Testis (tissue), 5 donors: ENCODE measurements around a stretch of chr18.

- PRO-cap, 3 experiments = no peak in any of the 3 experiments
- RAMPAGE, long total RNA, 2 experiments = no peak in any of the 2 experiments
- RRBS = no CpG with 5 or more reads among the region's 6 CpGs
Observed at GRCh38 chr18:8974254-8974836, 128.2 kb upstream of the NDUFV2 start.

DNA sequence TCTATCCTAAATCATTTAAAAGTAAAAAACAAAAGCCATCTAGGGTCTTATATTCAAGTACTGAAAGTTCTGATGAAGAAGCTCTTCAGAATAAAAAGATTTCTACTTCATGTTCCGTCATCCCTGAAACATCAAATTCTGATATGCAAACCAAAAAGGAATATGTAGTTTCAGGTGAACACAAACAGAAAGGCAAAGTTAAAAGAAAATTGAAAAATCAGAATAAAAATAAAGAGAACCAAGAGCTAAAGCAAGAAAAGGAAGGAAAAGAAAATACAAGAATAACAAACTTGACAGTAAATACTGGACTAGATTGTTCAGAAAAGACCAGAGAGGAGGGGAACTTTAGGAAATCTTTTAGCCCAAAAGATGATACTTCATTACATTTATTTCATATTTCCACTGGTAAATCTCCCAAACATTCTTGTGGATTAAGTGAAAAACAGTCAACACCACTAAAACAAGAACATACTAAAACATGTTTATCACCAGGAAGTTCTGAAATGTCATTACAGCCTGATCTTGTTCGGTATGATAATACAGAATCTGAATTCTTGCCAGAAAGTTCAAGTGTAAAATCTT lies 80.0 kb upstream of the TWSG1 start:
- PRO-cap, 3 experiments = no peak in any of the 3 experiments
- RAMPAGE, long total RNA, 2 experiments = no peak in any of the 2 experiments
- RRBS = no CpG with 5 or more reads among the region's 2 CpGs

- PRO-cap, 3 experiments = no peak in any of the 3 experiments
- RAMPAGE, long total RNA, 2 experiments = no peak in any of the 2 experiments
- RRBS = 20% methylated on average over 5 of the region's 37 CpGs
Observed at GRCh38 chr18:9404374-9405689, 70.3 kb downstream of the TWSG1 start.

GRCh38 chr18:9433894-9434218 lies 41.5 kb upstream of the RALBP1 start:
- PRO-cap, 3 experiments = no peak in any of the 3 experiments
- RAMPAGE, long total RNA, 2 experiments = no peak in any of the 2 experiments
- RRBS = no CpG with 5 or more reads among the region's 4 CpGs

- PRO-cap, 3 experiments = no peak in any of the 3 experiments
- RAMPAGE, long total RNA, 2 experiments = no peak in any of the 2 experiments
- RRBS = no CpG with 5 or more reads among the region's 11 CpGs
Observed at GRCh38 chr18:9712060-9713125, 4.3 kb downstream of the RAB31 start.

- PRO-cap, 3 experiments = no peak in any of the 3 experiments
- RAMPAGE, long total RNA, 2 experiments = no peak in any of the 2 experiments
- RRBS = no CpG with 5 or more reads among the region's 8 CpGs
Observed at GRCh38 chr18:9716887-9717683, 9.0 kb downstream of the RAB31 start.

GRCh38 chr18:9785735-9786194 lies 77.7 kb downstream of the RAB31 start:
- PRO-cap, 3 experiments = no peak in any of the 3 experiments
- RAMPAGE, long total RNA, 2 experiments = no peak in any of the 2 experiments
- RRBS = no CpG with 5 or more reads among the region's 8 CpGs

- PRO-cap, 3 experiments = peak in 1 of 3 experiments; most common minus-strand start chr18:9803202 (in 1)
- RAMPAGE, long total RNA, 2 experiments = no peak in any of the 2 experiments
- RRBS = no CpG with 5 or more reads among the region's 18 CpGs
Observed at GRCh38 chr18:9802835-9804138, 82.5 kb upstream of the TXNDC2 start.

DNA sequence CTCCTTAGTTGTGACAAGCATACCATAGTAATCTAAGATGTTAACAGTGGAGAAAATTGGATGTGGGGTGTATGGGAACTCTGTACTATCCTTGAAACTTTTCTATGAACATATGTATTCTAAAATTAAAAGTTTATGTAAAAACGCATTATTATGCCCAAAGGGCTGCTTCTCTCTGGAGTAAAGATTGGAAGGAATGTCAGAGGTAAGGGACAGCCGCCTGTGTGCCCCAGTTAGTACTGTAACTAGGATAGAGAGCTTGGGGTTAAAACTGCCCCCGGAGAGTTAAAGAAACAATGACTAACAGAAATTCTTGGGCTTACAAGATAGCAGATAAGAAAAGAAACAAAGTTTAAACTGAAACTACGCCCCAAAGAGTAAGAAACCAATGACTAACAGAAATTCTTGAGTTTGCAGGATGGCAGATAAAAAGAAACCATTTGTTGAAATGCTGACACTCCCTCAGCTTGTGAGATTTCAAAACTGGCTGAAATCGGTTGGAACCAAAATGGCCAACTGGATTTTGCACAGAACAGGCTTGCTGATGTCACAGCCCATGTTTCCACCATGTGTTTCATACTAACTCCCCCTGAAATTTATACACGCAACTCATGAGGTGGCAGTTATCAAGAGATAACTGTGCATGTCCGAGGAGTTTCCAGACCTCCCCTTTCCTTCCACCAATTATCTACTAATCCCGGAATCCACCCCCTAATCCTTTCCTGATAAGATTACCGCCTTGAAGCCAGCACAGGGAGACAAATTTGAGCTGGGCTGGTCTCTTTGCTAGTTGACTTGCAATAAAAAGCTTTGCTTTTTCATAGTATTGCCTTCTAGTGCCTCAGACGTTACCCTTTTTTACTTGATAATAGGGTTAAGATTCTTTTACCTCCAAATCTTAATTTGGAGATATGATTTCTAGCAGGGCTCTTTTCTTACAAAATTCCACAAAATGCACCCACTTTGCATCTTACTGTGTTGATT lies 8.7 kb upstream of the TXNDC2 start:
- PRO-cap, 3 experiments = peak in 3 of 3 experiments; most common plus-strand start position 756 of the sequence (in 3); most common minus-strand start position 295 of the sequence (in 1)
- RAMPAGE, long total RNA, 2 experiments = no peak in any of the 2 experiments
- RRBS = no CpG with 5 or more reads among the region's 10 CpGs

DNA sequence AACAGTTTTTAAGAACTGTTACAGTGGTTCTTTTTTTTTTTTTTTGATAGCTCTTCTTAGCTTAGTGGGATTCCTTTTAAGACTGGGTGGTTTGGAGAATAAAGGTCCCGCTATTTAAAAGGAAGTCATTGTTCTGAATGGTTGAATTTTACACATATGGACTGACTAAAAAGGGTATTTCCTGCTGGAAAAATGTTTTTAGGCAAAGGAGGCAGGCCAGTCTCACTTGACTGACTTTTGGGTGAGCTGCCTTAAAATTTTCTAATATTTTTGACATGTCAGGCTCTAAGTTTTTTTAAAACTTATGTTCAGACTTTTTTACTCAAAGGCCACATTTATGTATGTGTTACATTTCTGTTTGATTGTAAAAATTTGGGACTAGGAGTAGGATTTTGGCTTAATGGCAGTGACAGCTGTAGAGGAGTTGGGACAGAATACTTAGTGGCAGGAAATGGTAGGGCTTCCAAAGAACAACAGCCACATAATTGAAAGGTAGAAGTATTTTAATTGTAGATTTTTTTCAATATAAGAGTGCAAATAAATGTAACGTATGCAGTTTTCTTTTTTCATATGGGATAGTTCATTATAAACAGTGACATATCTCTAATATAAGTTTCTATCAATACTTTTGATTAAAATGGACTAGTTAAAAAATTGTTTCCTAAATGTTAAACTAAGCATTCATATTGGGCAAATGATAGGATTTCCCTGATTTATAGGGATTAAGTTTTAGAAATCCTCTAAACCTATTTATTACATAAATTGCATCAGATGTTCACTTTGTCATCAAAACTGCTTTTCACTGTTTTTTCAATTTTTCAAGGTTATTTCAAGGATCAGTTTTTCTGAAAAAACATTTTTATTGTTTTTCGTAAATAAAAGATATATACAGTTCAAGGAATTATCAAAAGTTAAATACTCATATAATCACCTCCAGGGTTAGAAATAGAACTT lies 13.9 kb downstream of the VAPA start:
- PRO-cap, 3 experiments = no peak in any of the 3 experiments
- RAMPAGE, long total RNA, 2 experiments = no peak in any of the 2 experiments
- RRBS = no CpG with 5 or more reads among the region's 3 CpGs

DNA sequence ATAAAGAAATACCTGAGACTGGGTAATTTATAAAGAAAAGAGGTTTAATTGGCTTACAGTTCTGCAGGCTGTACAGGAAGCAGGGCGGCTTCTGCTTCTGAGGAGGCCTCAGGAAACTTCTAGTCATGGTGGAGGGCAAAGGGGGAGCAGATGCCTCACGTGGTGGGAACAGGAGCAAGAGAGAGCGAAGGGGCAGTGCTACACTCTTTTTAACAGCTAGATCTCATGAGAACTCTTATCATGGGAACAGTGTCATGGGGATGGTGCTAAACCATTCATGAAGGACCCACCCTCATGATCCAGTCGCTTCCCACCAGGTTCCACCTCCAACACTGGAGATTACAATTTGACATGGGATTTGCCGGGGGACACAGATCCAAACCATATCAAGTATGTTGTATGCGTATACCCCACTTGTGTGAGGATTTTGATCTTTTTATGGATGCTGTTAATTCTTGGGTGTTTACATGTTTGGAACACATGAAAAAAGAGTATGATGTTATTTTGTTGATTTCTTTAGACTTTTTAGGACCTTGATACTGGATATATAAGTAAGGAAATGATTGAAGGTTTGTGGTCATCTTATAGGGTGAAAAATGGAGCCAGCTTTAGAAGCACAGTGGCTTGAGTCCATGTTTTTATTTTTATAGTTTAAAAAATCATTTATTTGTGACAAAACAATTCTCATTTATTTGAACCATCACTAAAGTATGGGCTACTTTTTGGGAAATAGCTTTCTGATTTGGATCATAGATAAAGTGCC lies 28.9 kb downstream of the VAPA start:
- PRO-cap, 3 experiments = no peak in any of the 3 experiments
- RAMPAGE, long total RNA, 2 experiments = no peak in any of the 2 experiments
- RRBS = no CpG with 5 or more reads among the region's 6 CpGs

DNA sequence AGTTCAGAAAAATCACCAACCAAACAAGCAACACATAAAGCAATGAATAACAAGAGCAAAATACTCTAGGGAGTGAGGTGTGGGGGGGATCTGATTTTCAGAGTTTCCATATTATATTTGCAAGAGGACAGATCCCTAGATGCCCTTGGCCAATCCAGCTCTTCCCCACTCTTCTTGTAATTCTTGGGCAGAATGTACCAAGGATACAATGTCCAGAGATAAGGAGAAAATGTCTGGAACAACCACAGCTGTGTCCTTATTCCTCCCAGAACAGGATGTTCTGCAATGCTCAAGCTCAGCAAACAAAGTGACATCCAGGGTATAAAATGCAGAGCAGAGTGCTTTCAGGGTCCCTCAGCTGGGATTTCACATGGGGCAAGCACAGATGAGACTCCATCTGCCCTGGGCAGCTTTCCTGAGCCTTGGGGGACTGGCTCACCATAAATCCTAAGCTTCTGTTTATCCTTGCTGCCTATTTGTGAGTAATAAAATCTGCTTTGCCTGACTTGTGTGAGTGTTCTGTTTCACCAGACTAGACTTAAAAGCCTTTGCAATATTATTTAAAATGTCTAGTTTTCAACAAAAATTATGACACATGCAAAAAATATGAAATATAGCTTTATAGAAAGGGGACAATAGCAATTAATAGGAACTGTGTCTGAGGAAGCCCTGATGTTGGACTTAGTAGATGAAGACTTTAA lies 127.4 kb downstream of the VAPA start:
- PRO-cap, 3 experiments = peak in 1 of 3 experiments; most common plus-strand start position 322 of the sequence (in 1); most common minus-strand start position 176 of the sequence (in 1)
- RAMPAGE, long total RNA, 2 experiments = no peak in any of the 2 experiments

DNA sequence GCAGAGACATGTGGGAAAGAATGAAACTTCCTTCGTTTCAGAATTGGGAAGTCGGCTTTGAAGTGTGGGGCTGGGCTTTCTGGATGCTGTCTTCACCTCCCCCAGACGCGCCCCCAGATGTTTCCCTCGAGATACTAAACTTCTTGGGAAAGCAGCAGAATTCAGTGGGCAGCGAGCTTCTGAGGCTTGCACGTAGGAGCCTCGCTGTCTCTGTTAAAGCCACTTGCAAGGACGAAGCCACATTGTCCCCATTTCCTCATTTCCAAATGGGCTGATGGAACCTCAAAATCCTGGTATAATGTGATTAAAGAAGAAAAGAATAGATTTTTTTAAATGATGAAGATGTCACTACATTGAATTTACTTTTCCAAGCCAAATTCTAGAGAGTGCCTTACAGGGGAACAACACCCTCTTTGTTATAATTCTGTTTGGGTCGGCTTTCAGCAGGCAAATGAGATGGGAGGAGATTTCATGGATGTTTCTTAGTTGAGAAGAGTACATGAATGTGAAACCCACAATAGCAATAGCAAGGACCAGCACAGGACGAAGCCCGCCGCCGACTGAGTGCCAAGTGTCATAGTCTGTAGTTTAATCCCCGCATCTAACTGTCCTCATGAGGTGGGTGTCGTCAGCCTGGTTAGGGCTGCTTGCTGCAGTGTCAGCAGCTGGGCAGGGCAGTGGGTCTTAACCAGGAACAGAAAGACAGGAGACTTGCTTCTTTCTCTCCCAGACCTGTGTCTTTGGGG lies 146.4 kb downstream of the VAPA start:
- PRO-cap, 3 experiments = no peak in any of the 3 experiments
- RAMPAGE, long total RNA, 2 experiments = no peak in any of the 2 experiments
- RRBS = no CpG with 5 or more reads among the region's 16 CpGs

DNA sequence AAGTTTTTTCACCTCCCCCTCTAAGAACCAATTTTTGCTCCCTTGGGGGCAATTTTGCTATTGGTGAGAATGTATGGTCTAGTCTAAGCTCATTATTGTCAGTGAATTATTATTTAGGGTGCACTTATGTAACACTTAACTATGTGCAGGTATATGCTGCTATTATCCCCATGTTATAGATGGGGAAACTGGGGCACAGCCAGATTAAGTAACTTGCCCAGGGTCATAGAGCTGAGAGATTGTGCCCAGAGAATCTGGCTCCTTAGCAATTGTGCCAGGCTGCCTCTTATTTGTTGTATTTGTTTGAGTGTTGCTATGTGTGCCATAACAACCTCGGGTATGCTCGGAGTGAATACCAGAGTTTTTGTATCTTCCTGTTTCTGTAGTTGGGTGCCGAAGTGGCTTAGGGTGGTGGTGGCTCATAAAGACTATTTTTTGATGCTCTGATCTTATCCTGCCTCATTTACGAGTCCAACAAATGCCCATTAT lies 4.5 kb upstream of the APCDD1 start:
- PRO-cap, 3 experiments = no peak in any of the 3 experiments
- RAMPAGE, long total RNA, 2 experiments = no peak in any of the 2 experiments
- RRBS = no CpG with 5 or more reads among the region's 4 CpGs

GRCh38 chr18:10454797-10455729 lies 628 bp downstream of the APCDD1 start:
- PRO-cap, 3 experiments = peak in 3 of 3 experiments; most common plus-strand start chr18:10455314 (in 2); most common minus-strand start chr18:10455143 (in 2)
- RAMPAGE, long total RNA, 2 experiments = start-site peak on the minus strand in 1 of 2 experiments, at chr18:10455083-10455177 at its widest, 12 reads per replicate
- RRBS = under 1% methylated on average over 23 of the region's 74 CpGs

DNA sequence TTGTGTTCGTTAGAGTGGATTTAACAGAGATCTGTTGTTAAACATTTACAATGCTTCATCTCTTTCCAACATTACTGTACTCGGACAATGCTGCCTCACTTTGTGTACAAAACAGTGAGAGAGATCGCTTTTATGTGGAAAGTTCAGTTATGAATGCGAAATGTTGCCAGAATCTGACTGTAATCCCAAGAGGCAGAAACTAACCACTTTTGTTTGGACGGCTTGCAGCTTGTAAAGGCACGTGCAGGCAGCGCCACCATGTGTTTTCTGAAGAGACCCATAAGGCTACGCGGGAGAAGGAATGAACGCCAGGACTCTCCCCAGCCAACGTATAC lies 5.8 kb upstream of the NAPG start:
- PRO-cap, 3 experiments = no peak in any of the 3 experiments
- RAMPAGE, long total RNA, 2 experiments = no peak in any of the 2 experiments
- RRBS = no CpG with 5 or more reads among the region's 11 CpGs

DNA sequence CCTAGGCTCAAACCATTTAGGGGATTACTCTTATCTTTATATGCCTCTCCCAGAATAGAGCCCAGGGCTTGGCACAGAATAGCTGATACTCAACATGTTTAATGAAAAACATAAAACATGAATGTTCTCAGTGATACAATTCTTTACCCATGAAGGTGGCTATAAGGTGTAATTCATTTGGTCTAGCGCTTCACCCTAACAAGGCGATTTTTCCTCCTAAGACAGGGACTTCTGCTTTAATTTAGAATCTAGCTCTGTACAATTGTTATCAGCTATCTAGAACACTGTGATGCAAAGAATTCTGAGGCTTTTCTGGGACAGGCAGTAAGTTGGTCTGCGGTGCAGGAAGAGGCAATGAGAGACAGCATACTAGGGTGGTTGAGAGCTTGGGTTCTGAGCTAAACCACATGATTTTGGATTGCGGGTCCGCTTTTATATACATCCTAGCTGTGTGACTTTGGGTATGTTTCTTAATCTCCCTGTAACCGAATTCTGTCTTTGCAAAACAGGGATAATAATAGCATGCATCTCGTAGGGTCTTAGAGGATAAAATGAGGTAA lies 187.9 kb downstream of the NAPG start:
- PRO-cap, 3 experiments = peak in 3 of 3 experiments; most common plus-strand start position 324 of the sequence (in 1); most common minus-strand start position 434 of the sequence (in 3)
- RAMPAGE, long total RNA, 2 experiments = start-site peak on the plus strand in 1 of 2 experiments, centred at position 327 of the sequence, 64 reads per replicate
- RRBS = no CpG with 5 or more reads among the region's 7 CpGs

DNA sequence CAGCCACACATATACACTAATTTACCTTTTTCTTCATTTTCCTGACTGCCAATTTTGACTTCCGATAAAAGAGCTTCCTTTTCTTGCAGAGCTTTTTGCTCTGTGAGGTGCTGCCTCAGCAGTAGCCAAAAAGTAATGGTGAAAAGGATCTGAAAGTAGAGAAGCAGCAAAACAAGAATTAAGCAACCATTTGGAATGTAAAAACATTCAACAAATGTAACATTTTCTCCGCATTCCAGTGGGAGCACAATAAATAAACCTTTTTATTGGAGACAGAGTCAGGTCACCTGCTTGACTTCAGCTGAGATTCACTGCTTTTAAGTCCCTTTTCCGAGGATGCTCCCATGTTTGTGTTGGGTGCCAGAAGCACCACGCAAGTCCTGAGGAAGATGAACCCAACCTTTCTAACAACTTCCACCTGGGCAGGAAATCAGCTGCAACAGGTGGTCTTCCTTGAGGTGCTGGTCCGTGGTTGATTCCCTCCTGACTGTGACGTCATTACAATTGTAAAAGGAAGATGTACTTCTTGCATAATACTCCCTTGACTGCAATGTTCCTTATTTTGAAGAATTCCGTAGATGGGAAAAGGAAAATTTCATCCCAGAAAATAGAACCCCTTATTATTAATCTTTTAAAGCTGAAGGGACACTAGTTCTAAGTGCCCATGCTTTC lies 265.5 kb downstream of the NAPG start:
- PRO-cap, 3 experiments = no peak in any of the 3 experiments
- RAMPAGE, long total RNA, 2 experiments = start-site peak on the minus strand in 2 of 2 experiments, centred at positions 88 to 456 of the sequence, 24 to 51 reads per replicate
- RRBS = no CpG with 5 or more reads among the region's 7 CpGs

GRCh38 chr18:11119495-11119961 lies 29.8 kb downstream of the PIEZO2 start:
- PRO-cap, 3 experiments = no peak in any of the 3 experiments
- RAMPAGE, long total RNA, 2 experiments = no peak in any of the 2 experiments
- RRBS = no CpG with 5 or more reads among the region's 4 CpGs

- PRO-cap, 3 experiments = no peak in any of the 3 experiments
- RAMPAGE, long total RNA, 2 experiments = no peak in any of the 2 experiments
- RRBS = no CpG with 5 or more reads among the region's 5 CpGs
Observed at GRCh38 chr18:11260809-11261269, 111.5 kb upstream of the PIEZO2 start.